Hematopoietic multipotent progenitor cell (in vitro differentiated cells): ENCODE measurements around a stretch of chr7.

- CAGE, long polyA plus RNA, result no peak
Measured at GRCh38 chr7:142788103-142789293, 17.7 kb downstream of the PRSS2 start.

DNA sequence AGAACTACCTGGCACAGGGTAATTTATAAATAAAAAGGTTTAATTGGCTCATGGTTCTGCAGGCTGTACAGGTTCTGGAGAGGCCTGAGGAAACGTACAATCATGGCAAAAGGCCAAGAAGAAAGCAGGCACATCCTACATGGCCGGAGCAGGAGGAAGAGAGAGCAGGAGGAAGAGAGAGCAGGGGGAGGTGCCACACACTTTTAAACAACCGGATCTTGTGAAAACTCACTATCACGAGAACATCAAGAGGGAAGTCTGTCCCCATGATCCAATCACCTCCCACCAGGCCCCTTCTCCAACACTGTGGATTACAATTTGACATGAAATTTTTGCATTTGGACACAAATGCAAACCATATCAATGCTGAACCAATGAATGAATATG is 6.1 kb downstream of the TRPV5 start:
- CAGE, long polyA plus RNA, result no peak

- CAGE, long polyA plus RNA, result no peak
Measured at GRCh38 chr7:142943669-142943984, 4.3 kb downstream of the LLCFC1 start.

DNA sequence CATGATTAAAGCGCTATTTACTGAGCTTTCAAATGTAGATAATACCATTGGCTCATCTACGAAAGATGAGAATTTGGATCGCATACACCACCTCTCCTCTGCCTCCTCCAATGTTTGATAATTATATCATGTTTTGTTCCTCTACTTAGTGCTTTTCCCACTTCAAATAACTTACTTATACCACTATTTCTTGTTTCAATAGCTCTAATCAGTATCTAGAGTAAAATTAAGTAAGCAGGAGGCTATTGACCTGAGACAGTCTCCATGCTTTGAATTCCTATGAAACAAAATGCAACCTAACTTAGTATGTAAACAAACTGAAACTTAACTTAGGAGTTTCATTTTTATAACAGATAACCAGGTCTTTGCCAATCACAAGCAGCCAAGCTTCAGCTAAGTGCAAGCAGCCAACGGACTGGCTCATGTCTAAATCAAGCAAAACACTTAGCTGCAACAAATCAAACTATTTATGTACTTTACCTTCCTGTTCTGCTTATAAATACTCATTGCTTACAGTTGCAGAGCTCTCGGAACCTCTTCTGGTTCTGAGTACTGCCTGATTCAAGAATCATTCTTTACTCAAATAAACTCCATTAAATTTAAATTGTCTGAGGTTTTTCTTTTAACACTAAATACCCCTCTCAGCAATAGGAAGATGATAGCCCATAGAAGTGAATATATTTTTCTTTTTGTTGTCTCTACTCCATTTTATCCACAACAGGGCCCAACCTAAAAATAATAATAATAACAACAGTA is 4.4 kb upstream of the GSTK1 start:
- CAGE, long polyA plus RNA, result no peak

DNA sequence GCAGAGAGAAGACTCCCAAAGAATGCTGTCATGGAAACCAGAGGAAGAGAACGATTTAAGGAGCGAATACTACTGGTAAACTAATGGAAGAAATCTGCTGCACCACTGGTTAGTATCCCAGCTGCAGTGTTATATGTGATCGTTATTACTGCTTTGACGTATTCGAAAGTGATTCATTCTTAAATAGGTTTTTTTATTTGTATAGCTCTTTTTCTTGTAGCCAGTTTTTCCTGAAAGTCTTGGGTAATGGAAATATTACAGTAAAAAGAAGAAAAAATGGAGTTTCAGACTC is 1.3 kb downstream of the CASP2 start:
- CAGE, long polyA plus RNA, result no peak

DNA sequence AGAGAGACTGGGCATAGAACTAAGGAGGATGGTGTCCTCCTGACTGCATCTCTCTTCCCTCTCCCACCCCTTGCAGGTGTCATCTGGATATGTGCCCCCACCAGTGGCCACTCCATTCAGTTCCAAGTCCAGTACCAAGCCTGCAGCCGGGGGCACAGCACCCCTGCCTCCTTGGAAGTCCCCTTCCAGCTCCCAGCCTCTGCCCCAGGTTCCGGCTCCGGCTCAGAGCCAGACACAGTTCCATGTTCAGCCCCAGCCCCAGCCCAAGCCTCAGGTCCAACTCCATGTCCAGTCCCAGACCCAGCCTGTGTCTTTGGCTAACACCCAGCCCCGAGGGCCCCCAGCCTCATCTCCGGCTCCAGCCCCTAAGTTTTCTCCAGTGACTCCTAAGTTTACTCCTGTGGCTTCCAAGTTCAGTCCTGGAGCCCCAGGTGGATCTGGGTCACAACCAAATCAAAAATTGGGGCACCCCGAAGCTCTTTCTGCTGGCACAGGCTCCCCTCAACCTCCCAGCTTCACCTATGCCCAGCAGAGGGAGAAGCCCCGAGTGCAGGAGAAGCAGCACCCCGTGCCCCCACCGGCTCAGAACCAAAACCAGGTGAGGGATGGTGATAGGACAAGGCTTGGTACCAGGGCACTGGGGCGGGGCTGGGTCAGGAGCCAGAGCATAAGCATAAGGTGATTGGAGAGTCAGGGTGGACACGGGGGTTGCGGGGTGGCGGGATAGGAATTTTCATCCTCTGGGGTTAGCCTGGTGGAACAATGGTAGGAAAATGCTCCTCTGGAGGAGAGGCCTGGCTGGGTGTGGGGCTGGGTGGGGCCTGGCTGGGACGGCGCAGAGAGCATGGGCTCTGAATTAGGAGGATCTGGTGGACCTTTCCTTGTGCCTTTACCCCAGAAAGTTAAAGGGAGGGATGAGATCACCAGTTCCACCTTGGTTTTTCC is 1.9 kb downstream of the ZYX start:
- CAGE, long polyA plus RNA, result no peak

DNA sequence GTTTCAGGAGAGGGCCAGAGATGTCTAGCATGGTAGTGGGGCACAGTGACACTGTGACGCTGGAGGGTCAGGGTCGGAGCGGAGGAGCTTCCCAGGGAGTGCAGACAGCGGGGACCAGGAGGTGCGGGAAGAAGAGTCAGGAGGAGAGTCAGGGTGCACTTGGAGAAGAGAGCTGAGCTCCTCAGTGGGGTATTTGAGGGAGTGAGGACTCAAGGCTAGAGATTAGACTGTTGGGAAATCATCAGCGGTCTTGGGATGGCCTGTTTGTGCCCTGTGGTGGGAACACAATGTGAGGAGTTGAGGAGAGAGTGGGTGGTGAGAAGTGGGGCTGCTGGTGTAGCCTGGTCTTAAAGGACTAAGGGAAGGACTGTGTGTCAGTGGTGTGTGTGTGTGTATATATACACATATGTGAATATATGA is 3.8 kb downstream of the ZYX start:
- CAGE, long polyA plus RNA, result start-site peak on the plus strand centred at position 100 of the sequence, 178 bp wide, 29 reads

GRCh38 chr7:143836415-143837314 is 65.3 kb downstream of the TCAF1 start:
- CAGE, long polyA plus RNA, result no peak

- CAGE, long polyA plus RNA, result no peak
Measured at GRCh38 chr7:143900171-143900889, 1.6 kb downstream of the TCAF1 start.

DNA sequence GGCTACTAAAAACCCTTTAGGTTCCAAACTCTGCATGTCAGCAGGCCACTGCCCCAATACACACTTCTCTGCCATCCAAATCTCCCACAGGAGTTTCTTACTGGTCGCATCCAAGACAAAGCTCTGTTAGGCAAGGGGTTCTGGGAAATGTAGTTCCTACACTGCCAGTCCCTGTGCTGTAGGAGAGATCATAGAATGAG is 757.0 kb upstream of the C7orf33 start:
- CAGE, long polyA plus RNA, result no peak

DNA sequence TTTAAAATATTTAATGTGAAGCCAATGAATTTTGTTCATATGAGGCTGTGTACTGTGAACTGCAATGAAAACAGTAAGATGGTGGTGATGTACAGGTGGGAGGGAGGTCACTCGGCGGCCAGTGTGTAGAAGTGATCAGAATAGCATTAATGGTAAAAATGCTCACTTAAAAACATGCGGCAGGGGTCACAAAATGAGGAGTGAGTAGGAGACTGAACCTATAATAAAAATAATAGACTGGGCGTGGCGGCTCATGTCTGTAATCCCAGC is 322.5 kb upstream of the C7orf33 start:
- CAGE, long polyA plus RNA, result no peak

DNA sequence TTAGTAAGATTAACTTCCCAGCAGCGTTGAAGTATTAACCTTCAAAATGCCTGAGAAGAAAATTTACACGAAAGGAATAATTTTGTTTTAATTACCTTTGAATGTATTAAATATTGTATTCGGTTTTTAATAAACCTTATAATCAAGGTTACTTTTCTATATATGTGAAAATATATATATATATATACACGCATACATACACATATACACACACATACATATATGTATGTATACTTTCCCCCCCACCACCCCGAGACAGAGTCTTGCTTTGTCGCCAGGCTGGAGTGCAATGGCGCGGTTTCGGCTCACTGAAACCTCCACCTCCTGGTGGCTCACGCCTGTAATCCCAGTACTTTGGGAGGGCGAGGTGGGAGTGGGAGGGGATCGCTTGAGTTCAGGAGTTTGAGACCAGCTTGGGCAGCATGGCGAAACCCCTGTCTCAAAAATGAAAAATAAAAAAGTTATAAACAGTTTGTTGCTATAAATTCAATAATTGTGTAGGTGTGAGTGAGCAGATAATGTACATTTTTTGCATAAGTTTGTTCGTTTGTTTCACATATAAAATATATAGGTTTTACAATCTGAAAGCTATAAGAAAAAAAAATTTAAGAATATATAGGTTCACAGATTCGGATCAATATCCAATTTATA is 57.8 kb upstream of the EZH2 start:
- CAGE, long polyA plus RNA, result no peak

GRCh38 chr7:149181713-149182691 is 13.3 kb upstream of the ZNF282 start:
- CAGE, long polyA plus RNA, result no peak

- CAGE, long polyA plus RNA, result no peak
Measured at GRCh38 chr7:149377469-149377849, 83.4 kb downstream of the ZNF777 start.

DNA sequence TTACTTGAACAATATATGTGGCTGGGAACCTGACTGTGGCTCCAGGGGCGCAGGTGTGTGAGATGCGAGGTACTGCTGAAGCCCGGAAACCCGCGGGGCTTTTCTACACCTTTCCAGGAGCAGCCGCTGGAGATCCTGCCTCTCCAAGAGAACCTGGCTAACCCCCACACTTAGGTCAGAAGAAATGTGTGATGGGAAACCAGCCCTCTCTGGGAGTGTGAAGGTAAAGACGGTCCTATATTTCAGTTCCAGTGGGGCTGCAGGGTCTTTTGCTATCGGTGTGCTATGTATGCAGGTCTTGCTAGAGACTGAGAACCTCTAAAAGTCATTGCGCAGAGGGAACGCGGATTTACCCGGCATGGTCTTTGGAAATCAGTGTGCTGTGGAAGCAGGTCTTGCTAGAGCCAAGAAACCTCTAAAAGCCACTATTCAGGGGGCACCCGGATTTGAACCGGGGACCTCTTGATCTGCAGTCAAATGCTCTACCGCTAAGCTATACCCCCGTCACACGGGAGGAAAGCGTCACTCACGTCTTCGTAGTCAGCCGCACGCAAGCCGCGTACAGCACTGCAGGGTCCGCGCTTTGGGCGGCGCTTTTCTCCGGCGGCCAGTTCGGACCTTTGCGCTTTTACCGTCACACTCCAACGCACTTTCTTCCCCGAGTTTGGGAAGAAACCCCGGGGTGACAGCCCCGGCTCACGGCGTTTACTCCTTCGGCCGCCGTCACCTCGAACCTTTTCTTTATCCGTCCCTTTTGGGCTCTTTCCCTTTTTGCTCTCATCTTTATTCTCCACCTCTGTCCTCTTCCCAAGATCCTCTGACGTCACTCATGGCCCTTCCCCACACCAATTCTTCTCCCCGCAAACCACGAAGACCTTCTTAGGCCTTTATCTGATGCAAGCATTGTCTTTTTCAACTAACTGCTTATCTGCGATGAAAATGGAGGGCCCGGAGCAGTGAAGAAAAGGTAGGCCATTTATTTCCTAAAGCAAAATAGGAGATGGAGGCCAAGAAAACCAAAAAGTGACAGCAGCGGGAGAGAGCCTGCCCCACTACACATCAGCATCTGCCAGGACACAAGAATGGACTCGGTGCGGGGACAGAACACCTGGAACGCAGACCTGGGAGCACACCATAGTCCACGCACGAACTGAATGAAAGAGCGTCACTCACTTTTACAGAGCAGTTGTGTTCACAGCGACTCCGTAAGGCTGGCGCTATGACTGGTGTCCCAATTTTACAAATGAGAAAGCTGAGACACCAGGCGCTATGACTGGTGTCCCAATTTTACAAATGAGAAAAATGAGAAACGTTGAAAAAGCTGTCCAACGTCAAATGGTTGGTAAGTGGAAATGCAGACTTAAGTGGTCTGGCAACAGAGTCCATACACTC is 45.7 kb downstream of the ZNF777 start:
- CAGE, long polyA plus RNA, result no peak

- CAGE, long polyA plus RNA, result no peak
Measured at GRCh38 chr7:149548435-149549440, 51.1 kb upstream of the ZNF746 start.

DNA sequence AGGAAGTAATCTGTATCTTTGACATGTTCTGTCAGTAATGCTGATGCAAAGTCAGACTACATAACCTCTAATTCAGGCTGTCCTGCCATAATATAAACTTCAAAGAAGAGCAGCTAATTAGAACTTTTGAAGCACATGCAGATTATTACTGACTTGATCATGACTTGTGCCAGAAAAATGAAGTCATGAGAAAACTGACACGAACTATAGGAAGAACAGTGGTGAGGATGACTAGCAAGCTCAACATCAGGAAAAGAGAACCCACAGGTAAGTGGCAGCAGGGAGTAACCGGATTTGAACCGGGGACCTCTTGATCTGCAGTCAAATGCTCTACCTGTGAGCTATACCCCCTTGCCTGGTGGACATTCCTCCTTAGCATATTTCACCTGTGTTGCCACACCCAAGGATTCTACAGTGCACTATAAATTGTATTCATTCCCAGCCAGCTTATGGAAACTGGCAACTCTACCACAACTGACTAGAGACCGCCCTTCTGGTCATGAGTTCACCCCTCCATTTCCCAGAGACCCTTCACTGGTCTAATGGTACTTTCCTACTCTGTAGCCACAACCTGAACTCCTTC is 97.4 kb upstream of the ZNF746 start:
- CAGE, long polyA plus RNA, result no peak

GRCh38 chr7:149612190-149612491 is 102.6 kb upstream of the KRBA1 start:
- CAGE, long polyA plus RNA, result no peak

DNA sequence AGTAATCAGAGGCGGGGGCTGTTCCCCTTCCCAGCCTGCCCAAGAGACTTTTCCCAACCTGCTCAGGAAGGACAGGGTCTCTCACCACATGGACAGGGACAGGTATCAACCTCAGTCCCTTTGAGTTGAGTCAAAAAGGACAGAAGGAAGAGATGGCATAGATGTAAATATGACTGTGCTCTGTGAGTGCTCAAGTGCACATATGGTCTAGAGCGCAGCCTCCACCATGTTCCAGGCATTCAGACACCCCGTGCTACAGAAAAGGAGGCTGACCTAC is 2.8 kb downstream of the ZNF467 start:
- CAGE, long polyA plus RNA, result no peak

DNA sequence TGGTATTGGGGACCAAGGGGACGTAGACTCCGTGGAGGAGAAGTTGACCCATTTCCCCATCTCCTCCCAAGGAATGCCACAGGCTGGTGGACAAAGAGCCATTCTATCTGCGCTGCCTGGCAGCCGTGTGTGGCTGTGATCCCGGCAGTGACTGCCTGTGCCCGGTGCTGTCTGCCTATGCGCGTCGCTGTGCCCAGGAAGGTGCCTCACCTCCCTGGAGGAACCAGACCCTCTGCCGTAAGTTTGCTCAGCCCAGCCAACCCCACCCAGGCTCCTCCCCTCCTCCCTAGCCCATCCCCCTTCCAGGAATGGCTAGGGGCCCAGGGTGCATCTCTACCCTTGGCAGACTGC is 10.0 kb upstream of the ZNF467 start:
- CAGE, long polyA plus RNA, result no peak